Suprapubic skin (tissue), 4 donors: ENCODE measurements around a stretch of chr3.

DNA sequence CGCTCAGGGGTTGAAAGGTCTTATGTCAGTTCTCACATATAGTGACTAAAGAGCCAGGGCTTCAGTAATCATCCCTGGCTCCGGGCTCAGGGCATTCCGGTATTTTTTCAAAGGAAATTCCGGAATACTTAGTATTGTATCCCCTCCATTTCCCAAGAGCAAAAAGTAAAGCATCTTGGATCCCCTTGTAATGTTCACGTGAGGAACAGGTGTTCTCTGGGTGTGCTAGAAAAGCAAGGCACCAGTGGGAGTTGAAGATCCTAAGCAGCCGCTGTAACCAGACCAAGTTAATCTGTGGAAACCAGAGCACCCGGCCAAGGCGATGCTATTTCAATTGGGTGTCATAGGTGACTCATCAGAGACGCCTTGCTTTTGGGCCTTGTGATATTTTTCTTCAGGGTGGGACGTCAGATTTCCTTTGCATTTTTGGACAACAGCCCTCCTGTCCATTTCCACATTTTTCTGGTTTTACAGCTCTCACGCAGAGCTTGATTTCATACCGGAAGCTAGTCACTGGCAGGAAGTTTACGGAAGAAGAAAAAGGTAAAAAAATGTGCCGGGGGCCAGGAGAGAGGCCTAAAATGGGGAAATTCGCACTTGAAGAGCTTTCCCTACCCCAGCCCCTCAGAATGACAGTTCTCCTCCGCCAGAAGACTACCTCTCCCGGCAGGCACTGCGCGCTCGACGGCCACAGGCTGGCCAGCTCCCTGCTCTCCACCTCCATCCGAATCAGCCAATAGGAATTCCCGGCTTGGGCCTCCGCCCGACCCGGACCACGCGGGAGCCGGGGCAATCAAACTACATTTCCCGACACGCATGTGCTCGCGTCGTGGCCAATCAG lies 519 bp upstream of the KBTBD8 start:
- PRO-cap = no peak
- RAMPAGE, long total RNA, 4 experiments = no peak in any of the 4 experiments

DNA sequence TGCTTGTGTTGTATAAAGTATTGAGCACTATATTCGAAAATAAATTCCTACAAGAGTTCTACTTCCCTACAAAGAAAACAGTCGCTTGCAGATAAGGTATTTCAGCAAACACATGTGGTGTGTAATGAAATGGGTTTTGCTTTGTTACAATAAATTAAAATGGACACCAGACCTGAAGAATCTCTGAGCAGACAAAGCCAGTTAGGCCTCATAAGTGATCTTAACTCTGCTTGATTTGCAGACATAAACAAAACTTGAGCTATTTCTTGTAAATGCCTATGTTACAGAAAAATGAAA lies 164.9 kb downstream of the SUCLG2 start:
- PRO-cap = no peak
- RAMPAGE, long total RNA, 4 experiments = no peak in any of the 4 experiments

GRCh38 chr3:67655173-67655425 lies 687 bp upstream of the SUCLG2 start:
- PRO-cap = no peak
- RAMPAGE, long total RNA, 4 experiments = no peak in any of the 4 experiments

- PRO-cap = no peak
- RAMPAGE, long total RNA, 4 experiments = no peak in any of the 4 experiments
These were observed 77.5 kb downstream of the TAFA1 start for GRCh38 chr3:68081575-68082008.

- PRO-cap = no peak
- RAMPAGE, long total RNA, 4 experiments = no peak in any of the 4 experiments
These were observed 10.9 kb downstream of the ARL6IP5 start for GRCh38 chr3:69095657-69096115.

DNA sequence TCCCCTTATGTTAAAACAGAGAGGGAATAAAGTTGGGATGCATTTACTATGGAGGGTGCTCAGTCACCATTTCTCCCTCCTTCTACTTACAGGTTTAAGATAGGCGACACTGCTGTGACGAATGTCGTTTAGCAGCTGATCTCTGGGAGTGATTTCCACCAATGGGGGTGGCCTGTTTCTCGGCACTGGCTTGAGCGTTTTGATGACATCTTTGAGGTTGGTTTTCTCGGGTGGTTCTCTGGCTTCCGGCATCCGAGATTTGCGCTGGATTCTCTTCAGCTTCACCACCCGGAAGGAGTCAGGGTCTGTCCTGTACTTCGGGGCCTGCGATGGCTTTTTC lies 3.8 kb downstream of the LMOD3 start:
- PRO-cap = no peak
- RAMPAGE, long total RNA, 4 experiments = no peak in any of the 4 experiments

GRCh38 chr3:69200033-69201243 lies 78.0 kb upstream of the LMOD3 start:
- PRO-cap = unidirectional peak, minus-strand start at chr3:69200509
- RAMPAGE, long total RNA, 4 experiments = start-site peak on the minus strand in 1 of 4 experiments, at chr3:69200508-69200521 at its widest, 61 reads per replicate

- PRO-cap = no peak
- RAMPAGE, long total RNA, 4 experiments = no peak in any of the 4 experiments
These were observed 124.2 kb upstream of the LMOD3 start for GRCh38 chr3:69246604-69246899.

DNA sequence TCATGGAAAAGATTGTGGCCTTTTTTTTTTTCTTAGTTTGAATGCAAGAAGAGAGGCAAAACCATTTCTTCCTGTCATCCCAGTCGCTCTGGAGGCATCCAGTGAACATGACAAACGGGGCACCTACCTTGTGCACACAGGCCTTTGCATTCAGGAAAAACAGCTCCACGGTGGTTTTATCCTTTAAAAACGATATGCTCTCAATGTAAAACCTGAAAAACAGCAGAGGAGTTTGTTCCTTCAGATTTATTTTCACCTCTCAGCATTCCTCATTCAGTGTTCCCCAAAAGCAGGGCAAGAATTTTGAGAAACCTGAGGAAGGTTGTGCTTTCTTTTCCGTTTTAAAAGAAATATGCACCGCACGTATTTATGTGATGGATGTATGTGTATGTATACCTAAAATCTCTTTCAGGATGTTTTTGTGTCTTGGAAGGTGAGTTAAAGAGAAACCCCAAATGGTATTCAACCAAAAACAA lies 98.2 kb downstream of the FRMD4B start:
- PRO-cap = no peak
- RAMPAGE, long total RNA, 4 experiments = no peak in any of the 4 experiments

DNA sequence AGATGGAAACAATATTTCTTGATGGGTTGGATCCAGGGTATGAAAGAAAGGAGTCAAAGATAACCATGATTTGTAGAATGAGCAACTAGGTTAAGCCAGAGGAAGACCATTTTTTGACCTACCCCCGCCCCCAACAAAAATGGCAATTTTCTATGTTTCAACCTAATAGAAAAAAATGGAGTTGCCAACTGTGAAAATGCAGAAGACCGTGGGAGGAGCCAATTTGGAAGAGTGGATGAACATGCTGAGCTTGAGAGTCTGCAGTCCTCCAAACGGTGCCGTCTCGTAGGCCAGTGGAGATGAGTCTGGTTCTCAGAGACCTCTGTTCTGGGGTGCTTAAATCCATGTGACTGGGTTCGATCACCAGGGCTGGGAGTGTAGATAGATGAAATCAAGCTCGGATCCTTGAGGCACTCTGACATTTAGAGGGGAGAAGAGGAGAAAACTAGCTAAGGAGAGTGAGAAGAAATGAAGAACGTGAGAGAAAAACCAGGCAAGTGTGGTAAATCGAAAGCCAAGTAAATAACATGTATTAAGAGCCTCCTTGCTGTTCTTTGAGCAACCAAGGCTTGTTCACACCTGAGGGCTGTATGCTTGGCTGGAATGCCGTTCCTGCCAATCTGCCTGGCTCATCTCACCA lies 190.7 kb downstream of the MITF start:
- PRO-cap = no peak
- RAMPAGE, long total RNA, 4 experiments = no peak in any of the 4 experiments

GRCh38 chr3:71031712-71032722 lies 551.5 kb downstream of the FOXP1 start:
- PRO-cap = no peak
- RAMPAGE, long total RNA, 4 experiments = no peak in any of the 4 experiments

DNA sequence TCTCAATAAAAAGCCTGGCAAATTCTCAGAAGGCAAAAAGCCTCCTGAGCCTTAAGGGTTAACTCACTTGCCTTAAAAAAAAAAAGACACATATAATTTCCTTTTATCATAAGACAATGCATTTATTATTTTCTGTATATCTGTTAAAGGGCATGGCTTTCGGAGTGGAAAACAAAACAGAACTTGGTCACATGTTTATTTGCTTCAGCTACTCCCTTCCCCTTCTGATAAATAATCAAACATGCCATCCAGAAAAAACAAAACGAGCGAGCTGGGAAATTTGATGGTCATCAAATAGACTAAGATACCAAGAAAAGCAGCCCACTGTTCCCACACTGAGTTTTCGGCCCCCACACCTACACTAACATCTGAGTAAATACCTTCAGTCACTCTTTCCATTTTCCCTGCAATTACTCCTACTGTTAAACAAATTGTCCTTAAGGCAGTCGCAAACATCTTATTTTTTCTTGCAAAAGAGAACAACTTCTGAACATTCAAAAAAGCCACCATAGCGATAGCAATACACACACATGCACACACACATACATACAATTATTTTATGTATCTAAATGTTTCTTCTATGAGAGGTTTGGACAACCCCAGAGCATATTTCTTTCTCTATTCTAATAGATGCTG lies 454.6 kb downstream of the FOXP1 start:
- PRO-cap = no peak
- RAMPAGE, long total RNA, 4 experiments = no peak in any of the 4 experiments

DNA sequence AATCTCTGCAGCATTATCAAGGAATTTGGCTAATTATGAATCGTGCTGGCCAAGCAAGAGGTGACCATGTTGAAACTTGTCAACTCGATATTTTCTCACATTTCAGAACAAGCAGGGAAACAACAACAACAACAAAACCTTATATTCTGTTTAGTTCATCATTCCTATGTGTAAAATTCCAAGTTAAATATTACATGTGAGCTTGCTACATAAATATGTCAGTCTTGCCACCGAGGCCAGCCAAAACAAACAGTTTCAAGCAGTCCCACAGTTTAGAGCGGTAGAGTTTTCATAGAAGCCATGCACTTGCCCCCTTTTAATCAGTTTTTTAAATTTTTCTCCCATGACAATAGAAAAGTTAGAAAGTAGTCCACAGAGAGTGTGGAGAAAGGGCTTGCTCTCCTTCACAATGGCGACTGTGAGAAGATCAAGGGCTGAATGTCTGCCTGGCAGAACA lies 420.0 kb downstream of the FOXP1 start:
- PRO-cap = no peak
- RAMPAGE, long total RNA, 4 experiments = no peak in any of the 4 experiments

DNA sequence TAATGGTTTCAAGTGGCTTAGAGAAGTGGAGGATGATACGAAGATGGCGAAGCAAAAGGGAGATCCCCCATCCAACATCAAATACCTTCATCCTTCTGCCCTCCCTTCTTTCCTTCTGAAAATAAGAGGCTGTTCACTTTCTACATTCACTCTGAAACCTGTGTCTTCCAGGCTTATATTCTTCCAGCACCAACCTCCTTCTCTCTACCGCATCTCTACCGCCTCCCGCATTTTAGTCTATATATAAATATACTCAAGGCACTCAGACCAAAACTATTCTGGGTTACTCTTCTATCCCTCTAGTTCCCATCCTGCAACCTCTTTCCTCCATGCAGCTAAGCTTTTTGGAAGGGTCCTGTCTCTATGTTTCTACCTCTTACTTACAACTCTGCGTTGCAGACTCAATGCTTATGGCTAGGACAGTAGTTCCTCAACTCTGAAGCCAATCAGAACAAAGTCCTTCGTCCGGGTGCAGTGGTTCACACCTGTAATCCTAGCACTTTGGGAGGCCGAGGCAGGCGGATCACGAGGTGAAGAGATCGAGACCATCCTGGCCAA lies 362.0 kb downstream of the FOXP1 start:
- PRO-cap = no peak
- RAMPAGE, long total RNA, 4 experiments = no peak in any of the 4 experiments

DNA sequence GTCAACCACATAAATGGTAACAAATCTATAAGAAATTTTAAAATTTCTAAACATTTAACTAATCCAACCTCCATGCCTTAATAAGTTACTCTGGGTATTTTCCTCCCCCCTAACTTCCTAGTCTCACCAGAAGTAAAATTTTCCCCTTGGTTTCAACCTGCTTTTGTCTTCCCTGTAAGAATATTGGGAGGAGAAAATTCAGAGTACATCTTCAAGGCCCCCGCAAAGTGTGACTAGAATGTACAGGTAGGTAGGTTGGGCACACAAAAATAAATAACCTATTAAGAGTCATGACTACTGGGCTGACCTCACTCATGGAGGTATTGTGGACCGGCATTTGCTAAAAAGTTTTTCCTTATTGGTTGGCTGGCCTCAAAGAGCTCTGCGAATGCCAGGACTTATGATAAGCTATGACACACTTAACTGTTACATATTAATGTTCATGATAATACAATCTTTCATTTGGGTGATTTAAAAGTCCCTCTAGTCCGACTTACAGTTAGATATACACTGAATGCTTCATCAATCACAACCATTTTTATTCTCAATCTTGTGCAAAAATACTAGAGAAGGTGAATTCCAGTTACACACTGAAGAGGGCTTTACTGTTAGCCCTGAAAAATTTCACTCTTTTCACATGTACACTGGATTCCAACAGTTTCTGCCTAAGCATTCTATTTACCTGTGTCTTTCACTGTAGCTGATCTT lies 329.3 kb downstream of the FOXP1 start:
- PRO-cap = no peak
- RAMPAGE, long total RNA, 4 experiments = no peak in any of the 4 experiments

- PRO-cap = no peak
- RAMPAGE, long total RNA, 4 experiments = no peak in any of the 4 experiments
These were observed 282.4 kb downstream of the FOXP1 start for GRCh38 chr3:71301106-71301577.

GRCh38 chr3:71417915-71418469 lies 165.5 kb downstream of the FOXP1 start:
- PRO-cap = no peak
- RAMPAGE, long total RNA, 4 experiments = no peak in any of the 4 experiments

GRCh38 chr3:71420505-71421146 lies 162.9 kb downstream of the FOXP1 start:
- PRO-cap = no peak
- RAMPAGE, long total RNA, 4 experiments = no peak in any of the 4 experiments

DNA sequence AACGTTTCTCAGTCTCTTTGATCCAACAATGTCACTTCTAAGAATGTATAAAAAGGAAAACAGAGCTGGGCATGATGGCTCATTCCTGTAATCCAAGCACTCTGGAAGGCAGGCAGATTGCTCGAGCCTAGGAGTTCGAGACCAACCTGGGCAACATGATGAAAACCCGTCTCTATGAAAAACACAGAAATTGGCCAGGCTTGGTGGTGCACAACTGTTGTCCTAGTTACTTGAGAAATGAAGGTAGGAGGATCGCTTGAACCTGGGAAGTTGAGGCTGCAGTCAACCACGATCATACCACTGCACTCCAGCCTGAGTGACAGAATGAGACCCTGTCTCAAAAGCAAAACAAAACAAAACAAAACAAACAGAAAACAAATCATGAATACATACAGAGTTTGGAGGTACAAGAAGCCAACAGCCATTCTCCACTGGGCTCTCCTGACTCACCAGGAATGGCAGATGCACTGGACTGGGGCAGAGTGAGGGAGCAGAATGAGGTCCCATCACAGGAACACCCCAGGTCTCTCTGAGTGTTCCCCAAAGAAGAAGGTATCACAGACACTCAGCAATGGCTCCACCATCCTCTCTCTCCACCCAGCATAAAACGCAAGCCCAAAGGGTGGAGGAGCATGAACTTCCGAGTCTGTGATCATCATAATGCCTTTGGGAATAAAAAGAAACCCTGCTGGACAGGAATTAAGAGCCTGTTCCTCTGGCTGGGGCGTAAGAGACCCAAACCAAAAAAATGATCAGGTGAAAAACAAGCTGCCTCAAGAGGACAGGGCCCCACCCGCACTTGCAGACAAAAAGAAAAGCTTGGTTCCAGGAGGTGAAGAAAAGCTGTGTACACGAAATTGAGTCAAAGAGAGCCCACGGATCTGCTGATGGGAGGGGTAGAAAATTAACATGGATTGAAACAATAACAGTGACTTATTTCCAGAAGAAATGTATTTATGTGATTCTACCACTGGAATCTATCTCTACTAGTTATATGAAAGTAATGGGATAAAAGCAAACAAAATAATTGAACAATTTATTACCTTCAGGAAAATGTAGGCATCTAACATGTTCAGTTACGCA lies 146.1 kb downstream of the FOXP1 start:
- PRO-cap = no peak
- RAMPAGE, long total RNA, 4 experiments = start-site peak on the minus strand in 2 of 4 experiments, centred at positions 521 to 592 of the sequence, 17 to 21 reads per replicate

DNA sequence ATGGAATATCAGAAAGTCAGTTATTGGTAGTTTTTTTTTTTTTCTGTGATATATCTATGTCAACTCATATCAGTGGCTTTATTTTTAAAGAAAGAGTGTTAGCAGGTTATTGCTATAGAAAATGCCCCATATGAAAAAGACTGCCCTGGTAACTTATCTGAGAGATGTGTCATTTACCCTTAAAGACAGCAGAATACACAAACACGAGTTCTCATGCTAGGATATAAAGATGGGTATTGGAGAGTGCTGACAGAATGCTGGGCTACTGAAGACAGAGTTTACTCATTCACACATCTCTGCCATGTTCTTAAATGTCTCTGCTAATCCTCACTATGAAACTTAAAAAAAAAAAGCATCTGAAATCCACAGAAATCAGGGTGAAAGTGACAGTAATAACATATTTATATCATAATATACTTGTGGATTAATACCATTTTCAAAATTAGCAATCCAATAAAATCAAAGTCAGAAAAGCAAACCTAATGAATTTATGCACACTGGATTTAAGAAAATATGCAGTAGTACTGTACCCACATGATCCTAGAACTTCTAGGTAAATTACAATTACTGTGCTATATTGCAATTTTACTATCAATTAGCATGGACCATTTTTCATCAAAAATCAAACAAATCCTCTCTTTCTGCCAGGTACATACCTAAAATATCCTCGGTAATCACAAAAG lies 126.6 kb downstream of the FOXP1 start:
- PRO-cap = no peak
- RAMPAGE, long total RNA, 4 experiments = no peak in any of the 4 experiments